Cardiac muscle cell (in vitro differentiated cells and primary cell): ENCODE measurements around a stretch of chr5.

DNA sequence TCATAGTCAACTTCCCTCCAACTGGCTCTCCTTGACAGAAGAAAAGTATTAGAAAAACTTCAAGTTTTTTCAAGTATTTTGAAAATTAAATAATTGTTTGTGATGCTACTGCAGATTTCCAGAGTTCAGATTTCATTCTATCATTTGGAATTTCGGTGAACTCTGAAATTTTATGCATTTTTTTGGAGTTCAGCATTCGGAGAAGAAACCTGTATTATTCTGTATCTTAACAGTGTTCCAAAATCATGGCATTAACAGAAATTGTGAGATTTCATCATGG, 175.2 kb downstream of the SLCO4C1 start:
- RAMPAGE, long total RNA: no peak
- RRBS: no CpG with 5 or more reads among the region's 2 CpGs

GRCh38 chr5:102807656-102808298, 52.7 kb downstream of the PAM start:
- RAMPAGE, long total RNA: no peak
- RRBS: no CpG with 5 or more reads among the region's 8 CpGs

DNA sequence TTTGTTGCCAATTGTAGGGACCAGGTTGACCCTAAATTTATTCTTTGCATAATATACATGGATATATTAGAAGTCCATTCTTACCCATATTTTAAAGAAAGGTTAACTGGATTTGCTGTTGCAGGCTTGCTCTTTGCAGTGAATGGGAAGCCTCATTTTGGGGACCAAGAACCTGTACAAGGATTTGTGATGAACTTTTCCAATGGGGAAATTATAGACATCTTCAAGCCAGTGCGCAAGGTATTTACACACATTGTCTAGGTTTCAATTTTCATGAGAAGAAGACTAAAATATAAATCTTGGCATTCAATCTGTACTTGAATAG, 110.3 kb downstream of the GIN1 start:
- RAMPAGE, long total RNA: no peak
- RRBS: no CpG with 5 or more reads among the region's 1 CpG

GRCh38 chr5:103120667-103121457, 761 bp downstream of the PPIP5K2 start:
- RAMPAGE, long total RNA: no peak
- RRBS: no CpG with 5 or more reads among the region's 18 CpGs

GRCh38 chr5:103569263-103569717, 6.7 kb upstream of the NUDT12 start:
- RAMPAGE, long total RNA: no peak
- RRBS: no CpG with 5 or more reads among the region's 2 CpGs

DNA sequence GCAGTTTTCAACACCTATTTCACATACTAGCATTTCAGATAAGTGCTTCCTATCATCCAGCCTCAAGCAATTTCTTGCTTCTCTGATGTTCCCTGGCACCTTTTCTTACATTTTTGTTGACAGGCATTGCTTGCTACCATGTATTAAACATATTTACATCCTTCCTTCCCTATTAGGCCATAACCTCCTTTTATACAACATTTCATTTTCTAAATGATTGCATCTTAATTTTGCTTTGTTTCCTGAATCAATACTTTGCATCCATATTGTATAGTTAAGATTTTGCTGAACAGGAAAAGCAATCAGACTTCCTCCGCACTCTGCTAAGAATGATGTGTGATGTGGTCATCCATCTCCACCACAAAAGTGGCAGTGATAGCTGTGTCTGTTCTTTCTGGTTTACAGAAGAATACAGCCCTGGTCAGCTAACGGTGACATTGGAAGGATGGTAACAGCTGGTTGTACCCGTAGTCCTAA, 1191.6 kb upstream of the NUDT12 start:
- RAMPAGE, long total RNA: no peak
- RRBS: no CpG with 5 or more reads among the region's 3 CpGs

DNA sequence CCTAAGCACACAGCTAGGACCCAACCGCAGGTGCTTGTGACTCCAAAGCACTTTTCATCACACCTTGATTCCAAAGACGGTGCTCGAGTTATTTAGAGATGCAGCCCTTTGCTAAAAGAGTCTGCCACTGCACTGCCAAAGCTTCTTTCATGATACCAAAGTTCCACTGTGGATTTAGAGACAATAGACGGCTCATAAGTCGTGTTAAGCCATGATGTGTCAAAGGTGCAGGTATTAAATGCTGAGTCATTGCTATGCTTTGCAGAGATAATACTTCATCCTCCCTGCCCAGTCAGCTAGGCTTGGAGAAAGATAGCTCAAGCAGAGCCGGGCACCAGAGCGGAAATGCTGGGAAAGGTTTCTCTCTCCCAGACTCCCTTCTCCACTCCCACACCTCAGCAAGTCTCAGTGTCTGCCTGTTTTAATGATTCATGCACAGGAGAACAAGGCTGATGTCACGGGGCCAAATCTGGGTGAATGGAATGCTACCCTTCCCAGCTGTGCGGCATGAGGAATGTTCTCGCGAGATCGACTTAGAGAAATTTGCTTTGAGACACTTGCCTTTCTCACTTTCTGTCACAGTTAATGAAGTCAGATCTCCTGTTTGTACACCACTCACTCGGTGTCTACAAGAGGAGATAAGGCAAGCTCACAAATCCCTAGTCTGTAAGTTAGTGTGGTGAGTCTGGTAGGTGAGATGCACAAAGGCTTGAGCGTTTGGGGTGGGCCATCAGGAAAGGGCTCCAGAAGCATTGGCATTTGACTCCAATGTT, 204.5 kb downstream of the EFNA5 start:
- RAMPAGE, long total RNA: no peak
- RRBS: no CpG with 5 or more reads among the region's 14 CpGs

DNA sequence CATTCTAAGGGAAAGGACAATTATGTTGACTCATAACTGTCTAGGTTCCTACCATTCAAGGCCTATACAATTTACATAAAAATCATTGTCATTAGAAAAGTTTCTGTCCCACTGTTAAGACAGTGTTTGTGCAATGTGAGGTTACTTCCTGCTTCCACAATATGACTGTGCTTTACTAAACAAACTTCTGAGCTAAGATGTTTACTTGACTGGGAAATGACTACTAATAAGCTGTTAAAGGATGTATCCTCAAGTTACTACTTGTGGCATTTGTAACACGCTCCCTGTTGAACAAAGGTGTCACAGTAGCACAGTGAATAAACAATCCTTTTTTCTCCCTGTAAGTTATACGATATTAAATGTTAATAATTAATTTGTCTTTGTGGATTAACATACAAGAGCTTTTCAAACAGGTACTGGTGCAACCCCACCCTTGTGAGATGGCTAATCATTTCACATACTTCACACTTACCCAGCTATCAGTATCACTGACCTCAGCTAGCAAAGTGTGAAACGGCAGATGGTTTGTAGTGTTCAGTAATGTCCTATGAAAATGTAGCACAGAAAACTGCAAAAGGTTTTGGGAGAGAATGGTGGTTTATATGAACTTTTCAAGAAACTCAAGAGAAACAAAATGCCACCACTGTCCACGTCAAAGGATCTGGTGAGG, 195.8 kb downstream of the EFNA5 start:
- RAMPAGE, long total RNA: no peak
- RRBS: no CpG with 5 or more reads among the region's 4 CpGs

- RAMPAGE, long total RNA: no peak
- RRBS: no CpG with 5 or more reads among the region's 2 CpGs
Measured at GRCh38 chr5:107551967-107552661, 118.6 kb downstream of the EFNA5 start.

GRCh38 chr5:107557340-107557864, 113.3 kb downstream of the EFNA5 start:
- RAMPAGE, long total RNA: no peak
- RRBS: no CpG with 5 or more reads among the region's 8 CpGs

DNA sequence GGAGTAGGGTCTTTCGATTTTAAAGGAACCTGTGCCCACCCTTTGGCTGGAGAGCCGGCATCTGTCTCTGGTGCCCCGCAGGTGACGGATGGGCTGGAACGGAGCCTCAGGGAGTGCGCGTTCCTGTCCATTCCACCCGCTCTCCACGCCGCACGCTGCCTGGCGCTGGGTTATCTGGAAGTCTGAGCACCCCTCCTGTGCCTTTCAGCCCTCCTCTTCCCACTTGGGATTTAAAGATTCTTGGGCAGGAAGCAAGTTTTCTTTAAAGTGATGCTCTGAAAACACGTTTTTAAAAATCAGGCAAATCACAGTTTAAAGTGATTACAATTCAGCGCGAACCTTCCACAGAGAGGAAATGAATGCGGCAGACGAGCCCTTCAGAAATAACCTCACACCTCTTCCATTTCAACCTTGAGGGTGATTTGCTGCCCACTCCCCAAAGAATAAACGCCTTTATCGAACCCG, 2.2 kb upstream of the EFNA5 start:
- RAMPAGE, long total RNA: no peak
- RRBS: no CpG with 5 or more reads among the region's 20 CpGs

GRCh38 chr5:107904184-107904898, 233.6 kb upstream of the EFNA5 start:
- RAMPAGE, long total RNA: no peak
- RRBS: no CpG with 5 or more reads among the region's 4 CpGs

GRCh38 chr5:107943931-107944387, 273.2 kb upstream of the EFNA5 start:
- RAMPAGE, long total RNA: no peak

- RAMPAGE, long total RNA: no peak
- RRBS: no CpG with 5 or more reads among the region's 3 CpGs
Measured at GRCh38 chr5:108089112-108089796, 292.6 kb downstream of the FBXL17 start.

- RAMPAGE, long total RNA: no peak
- RRBS: no CpG with 5 or more reads among the region's 3 CpGs
Measured at GRCh38 chr5:108360622-108361331, 21.1 kb downstream of the FBXL17 start.

DNA sequence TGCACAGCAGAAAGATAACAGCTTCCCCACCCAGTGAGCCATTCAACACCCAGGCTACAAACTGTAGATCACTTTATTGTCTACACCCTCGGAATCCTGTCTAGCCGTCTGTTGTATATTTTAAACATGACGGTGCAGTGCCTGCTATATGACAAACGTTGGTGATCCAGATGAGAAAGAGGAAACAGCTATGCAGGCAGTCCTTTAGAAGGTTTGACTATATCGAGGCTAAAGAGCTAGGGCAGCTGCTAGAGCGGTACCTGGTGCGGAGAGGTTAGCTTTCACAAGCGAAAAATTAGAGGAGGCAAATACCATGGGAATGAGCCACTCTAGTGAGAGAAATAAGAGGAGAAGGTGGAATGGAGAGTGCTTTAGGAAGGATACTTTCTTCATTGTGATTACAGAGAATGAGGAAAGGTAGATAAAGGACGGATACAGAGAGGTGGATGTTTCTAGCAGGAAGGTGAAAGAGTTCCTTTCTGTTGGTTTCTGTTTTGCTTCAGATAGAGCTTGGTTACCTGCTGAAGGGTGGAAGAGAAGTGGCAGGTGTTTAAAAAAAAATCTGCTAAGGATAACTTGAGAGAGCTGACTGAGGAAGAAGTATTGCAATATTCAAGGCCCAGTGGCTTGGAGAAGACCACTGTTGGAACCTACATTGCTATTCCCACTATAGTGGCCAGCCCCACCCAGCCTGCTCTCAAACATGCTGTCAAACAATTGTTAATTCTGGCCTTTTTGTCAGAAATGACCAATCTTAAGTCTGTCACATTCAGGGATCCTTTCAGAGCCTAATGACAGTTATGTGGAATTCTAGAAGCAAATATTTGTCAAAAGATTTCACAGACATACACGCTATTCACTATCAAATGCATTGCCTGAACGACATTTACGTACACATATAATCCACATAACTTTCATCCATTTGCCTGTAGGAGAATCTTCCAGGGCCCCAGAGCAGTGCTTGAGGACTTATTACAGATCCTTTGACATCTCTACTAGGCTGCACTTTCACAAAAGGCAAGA, 1.1 kb upstream of the FBXL17 start:
- RAMPAGE, long total RNA: no peak
- RRBS: no CpG with 5 or more reads among the region's 12 CpGs

GRCh38 chr5:109378158-109379397, 31.2 kb downstream of the PJA2 start:
- RAMPAGE, long total RNA: no peak
- RRBS: no CpG with 5 or more reads among the region's 4 CpGs

- RAMPAGE, long total RNA: no peak
- RRBS: no CpG with 5 or more reads among the region's 2 CpGs
Measured at GRCh38 chr5:109739642-109740589, 50.2 kb downstream of the MAN2A1 start.

DNA sequence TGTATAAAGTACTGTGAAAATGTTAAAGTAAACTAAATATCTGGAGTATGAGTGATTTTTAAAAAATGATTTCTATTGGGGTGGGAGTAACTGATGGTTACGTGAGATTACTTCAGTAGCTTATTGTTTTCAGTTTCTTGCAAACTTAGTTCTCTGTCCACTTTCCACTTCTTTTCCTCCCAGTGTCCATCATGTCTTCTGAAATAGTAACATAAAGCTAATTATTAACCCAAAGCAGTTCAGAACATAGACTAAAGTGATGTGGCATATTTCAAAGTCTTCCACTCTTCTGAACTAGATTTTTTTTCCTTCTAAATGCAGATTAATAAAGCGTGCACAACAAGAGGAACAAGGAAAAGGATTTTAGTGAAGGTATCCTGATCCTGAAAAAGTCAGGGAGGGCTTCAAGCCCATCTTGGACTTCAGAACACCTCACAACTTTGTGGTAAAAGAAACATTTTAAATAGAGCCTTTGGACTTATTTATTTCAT, 114.2 kb downstream of the MAN2A1 start:
- RAMPAGE, long total RNA: no peak
- RRBS: no CpG with 5 or more reads among the region's 2 CpGs

DNA sequence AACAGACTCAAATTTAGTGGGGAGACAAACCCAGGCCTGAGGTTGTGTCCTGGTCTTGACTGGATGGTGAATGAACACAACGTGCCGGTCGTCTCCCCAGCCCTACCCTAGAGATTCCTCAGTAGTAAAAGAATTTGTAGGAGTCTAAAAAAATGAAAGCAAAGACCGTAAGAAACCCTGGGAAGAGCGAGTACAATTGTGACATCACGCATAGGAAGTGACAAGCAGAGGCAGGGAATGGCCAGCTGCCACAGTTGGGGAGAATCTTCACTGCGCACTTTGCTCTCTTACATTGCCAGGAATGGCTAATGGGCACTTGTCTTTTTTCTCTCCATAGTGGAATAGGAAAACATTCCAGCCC, 302.5 kb downstream of the MAN2A1 start:
- RAMPAGE, long total RNA: no peak
- RRBS: no CpG with 5 or more reads among the region's 7 CpGs